ENCODE measurements around the genes TESK1 and FAM221B.

DNA sequence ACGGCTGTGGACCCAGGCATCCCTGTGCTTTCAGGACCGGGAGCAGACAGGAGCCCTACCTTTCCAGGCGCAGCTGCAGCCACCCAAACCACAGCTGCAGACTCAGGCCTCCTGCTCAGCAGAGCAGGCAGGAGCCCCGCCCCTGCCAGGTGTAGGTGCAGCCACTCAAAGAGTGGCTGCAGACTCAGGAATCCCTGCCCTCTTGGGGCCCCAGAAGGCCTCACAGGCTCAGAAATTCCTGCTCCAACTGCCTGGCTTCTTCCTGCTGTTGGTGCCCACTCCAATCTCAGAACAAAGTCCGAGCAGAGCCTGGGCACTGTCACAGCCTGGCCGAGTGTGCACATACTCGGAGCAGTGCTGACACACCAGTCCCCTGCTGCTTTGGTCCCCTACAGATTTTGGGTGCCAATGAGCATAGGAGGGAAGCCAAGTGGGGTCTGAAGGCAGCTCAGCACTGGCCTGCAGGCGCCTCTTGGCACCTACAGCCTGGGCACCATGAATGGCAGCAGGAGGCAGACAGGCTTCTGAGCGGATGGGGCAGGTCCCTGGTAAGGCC is 6.1 kb upstream of the TESK1 start:
- PRO-cap, 2 experiments, result no peak in any of the 2 experiments

GRCh38 chr9:35604991-35605675 is at the start of gene TESK1:
Gene TESK1, plus strand, starts transcription at chr9:35605262.
- PRO-cap, 2 experiments, result peak in 2 of 2 experiments; most common plus-strand start chr9:35605263 (in 2); most common minus-strand start chr9:35605155 (in 2)

- PRO-cap, 2 experiments, result no peak in any of the 2 experiments
Measured at GRCh38 chr9:35697167-35697851, 7.6 kb upstream of the TPM2 start.

DNA sequence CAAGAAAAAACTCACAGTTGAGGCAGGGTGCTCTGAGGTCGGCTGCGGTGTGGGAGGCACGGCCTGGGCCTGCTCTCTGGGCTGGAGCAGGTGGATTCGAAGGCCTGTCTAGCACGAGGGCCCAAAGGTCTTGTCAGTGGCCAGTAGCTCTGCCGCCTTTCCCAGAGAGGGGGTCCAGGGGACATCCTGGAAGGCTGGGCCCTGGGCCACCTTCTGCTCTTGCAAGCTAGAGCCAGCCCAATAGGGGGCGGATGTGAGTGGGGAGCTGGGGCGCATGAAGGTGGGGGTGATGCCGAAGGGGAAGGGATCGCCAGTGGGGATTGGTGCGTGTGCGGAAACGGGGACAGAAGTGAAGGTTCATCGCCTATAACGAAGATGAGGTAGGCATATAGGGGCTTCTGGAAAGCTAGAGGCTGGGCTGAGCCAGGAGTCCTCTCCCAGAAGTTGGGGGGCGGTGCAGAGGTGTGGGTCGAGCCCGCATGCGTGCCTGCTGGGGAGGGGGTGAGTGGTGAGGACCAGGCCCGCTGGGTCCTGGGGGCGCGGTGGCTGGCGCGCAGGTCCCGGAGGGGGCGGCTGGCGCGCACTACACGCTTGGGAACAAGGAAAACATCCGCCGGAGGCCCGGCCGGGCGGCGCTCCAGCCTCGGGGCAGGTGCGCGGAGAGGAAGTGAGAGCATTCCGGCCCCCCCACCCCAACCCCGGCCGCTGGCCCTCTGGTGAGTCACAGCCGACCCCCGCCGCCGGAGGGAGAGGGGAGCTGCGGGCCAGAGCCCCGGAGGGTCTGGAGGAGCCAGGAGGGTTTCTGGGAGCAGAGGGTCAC is 2.6 kb upstream of the MSMP start:
- PRO-cap, 2 experiments, result peak in 2 of 2 experiments; most common plus-strand start position 372 of the sequence (in 1); most common minus-strand start position 585 of the sequence (in 1)

DNA sequence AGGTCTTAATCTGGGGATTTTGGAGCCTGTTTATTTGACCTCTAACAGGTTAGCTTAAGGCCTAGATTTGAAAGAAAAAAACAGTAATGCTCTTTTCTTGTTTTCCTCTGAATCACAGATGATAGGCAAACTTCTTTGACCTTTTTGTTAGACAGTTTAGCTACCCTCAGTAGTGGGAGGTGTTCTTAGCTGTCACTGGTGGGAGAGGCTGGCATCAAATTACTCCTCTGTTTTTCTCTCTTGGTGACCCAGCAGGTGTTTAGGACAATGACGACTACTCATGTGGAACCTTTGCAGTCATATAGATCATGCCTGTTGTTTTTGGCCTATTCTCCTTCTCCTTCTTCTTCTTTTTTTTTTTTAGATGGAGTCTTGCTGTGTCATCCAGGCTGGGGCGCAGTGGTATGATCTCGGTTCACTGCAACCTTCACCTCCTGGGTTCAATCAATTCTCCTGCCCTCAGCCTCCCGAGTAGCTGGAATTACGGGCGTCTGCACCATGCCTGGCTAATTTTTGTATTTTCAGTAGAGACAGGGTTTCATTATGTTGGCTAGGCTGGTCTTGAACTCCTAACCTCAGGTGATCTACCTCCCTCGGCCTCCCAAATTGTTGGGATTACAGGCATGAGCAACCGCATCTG is 15.3 kb upstream of the NPR2 start:
- PRO-cap, 2 experiments, result no peak in any of the 2 experiments

DNA sequence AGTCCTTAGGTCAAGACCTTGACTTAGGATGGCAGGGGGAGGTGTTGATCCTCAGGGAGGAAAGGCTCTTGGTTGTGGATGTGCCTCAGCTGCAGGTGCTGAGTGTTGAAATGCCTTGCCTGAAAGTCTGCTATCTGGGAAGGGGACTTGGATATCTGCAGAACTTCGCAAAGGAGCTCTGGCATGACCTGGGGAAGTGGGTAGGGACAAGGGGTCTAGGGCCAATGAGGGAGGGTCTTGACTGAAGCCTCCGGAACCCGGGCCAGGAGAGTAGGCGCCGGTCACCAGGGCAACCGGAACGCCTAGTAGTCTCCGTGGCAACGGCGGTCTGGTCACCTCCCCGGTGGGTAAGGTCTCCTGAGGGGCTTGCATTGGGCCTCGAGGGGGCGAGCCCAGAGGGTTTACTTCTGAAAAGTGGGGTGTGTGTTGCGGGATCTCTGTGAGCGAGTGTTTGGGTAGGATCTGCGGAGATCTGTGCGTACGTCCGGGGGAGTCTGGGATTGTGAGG is at the start of gene FAM221B:
TSS of gene FAM221B (minus strand) at position 243 of the 508 bp plus-strand sequence.
- PRO-cap, 2 experiments, result no peak in any of the 2 experiments

- PRO-cap, 2 experiments, result no peak in any of the 2 experiments
Measured at GRCh38 chr9:35844347-35845216, 15.6 kb downstream of the TMEM8B start.

GRCh38 chr9:35846165-35846833 is 17.3 kb downstream of the TMEM8B start:
- PRO-cap, 2 experiments, result no peak in any of the 2 experiments

DNA sequence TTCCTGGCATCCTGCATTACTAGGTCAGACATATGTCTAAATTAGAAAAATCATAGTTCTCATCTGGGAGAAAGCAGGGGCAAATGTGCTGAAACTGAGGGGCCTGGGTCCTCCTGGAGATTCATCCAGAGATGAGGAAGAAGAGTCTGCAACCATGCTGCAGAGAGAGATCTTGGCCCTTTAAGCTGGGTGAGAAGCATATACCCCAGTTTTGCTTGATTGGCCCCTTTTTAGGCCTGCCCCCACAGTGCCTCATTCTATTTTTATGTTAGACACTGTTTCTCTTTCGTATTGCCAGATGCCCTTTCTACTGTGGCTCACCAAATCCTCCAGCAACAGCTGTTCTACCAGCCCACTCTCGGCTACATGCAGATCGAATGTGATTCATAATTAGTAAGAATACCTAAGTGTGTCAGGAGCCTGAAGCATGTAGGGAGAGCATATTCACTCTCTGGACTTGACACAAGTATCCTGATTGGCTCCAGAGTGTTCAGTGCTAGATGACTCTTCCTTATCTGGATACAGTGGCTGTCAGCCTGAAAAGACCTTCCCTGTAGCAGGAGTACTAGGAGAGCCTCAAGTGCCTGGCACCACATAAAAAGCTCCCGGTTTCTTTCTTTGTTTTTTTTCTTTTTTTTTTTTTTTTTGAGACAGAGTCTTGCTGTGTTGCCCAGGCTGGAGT is 19.2 kb downstream of the TMEM8B start:
- PRO-cap, 2 experiments, result peak in 2 of 2 experiments; most common plus-strand start position 289 of the sequence (in 1); most common minus-strand start position 381 of the sequence (in 2)

DNA sequence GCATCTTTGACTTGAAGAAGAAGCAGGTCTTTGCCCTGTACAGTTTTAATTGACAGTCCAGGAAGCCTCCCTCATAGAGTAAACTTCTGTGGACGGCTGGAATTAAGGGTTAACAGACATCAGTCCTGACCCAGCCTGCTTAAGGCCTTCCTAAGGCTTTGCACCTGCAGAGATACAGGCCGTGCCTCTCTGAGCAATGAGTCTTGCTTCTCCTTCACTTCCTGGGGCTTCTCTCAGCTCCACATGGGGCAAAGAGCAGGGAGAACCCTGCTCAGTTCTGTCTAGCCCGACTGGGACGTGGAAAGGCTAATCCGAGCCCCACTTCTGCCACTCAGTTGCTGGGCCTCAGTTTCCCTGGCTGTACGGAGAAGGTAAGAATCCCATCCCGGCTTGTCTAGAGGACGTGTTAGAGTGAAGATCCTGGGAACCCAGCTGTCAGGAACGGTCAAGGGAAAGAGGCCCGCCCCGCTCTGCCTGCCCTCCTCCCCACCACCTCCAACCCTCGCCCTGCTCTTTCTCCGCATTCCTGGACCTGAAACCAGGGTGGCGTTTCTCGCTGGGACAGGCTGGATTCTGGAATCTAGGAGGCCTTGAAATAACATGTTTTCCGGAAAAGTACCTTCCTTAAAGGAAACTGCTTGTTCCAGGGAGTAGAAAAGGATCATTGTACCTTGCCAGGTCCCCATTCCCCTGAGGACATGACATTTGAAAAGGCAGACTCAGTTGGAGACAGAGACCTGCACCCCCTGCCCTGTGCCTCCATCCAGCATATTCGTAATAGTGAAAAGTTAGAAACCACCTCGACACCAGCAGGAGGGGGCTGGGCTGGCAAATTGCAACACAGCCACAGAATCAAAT is 6.6 kb downstream of the SPAAR start:
- PRO-cap, 2 experiments, result peak in 2 of 2 experiments; most common plus-strand start position 404 of the sequence (in 1); most common minus-strand start position 413 of the sequence (in 2)

- PRO-cap, 2 experiments, result no peak in any of the 2 experiments
Measured at GRCh38 chr9:35920006-35920917, 11.0 kb downstream of the SPAAR start.

DNA sequence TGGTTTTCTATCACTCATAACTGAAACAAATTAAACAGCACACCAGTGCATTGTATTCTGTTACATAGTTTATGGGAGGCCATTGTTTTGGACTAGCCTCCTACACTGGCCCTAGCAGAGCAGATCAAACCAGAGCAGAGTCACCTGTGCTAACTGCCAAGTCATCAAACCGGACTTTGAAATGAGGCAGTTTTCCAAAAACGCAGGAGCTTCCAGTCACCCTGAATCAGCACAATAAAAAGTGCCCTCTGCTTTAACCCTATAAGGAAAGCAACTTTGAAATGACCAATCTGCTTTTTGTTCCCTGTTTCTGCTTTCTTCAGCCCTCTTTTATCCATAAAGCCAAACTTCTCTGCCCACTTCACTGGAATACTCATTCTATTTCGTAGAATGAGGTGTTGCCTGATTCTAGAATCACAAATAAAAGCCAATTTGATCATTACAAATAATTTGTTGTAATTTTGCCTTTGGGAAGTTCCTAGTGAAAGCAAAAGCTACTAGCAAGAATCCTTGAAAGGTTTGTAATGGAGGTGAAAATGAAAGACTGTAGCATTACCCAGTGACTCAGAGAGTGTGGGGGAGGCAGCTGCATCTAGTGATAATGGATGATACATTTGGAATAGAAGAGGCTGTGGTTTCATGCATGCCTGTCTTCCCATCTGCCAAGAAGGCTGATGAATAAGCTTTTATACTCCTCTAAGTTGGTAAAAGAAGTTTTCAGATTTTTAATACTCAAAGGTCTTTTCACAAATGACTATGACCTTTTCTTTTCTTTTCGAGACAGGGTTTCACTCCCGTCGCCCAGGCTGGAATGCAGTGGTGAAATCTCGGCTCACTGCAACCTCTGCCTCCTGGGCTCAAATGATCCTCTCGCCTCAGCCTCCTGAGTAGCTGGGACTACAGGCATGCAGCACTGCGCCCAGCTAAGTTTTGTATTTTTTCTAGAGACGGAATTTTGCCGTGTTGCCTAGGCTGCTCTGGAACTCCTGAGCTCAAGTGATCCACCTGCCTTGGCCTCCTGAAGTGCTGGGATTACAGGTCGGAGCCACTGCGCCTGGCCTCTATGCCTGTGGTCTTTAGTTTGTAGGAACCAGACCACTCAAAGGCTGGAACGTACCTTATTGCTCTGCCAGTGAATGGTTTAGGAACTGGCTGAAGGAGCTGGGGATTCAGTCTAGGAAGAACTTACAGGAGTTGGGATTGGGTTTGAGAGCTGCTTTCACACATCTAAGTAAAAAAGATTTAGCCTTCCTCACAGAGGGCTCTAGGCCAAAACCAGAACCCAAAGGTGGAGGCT is 15.0 kb downstream of the SPAAR start:
- PRO-cap, 2 experiments, result no peak in any of the 2 experiments

- PRO-cap, 2 experiments, result no peak in any of the 2 experiments
Measured at GRCh38 chr9:36140287-36140844, 3.8 kb downstream of the GLIPR2 start.

DNA sequence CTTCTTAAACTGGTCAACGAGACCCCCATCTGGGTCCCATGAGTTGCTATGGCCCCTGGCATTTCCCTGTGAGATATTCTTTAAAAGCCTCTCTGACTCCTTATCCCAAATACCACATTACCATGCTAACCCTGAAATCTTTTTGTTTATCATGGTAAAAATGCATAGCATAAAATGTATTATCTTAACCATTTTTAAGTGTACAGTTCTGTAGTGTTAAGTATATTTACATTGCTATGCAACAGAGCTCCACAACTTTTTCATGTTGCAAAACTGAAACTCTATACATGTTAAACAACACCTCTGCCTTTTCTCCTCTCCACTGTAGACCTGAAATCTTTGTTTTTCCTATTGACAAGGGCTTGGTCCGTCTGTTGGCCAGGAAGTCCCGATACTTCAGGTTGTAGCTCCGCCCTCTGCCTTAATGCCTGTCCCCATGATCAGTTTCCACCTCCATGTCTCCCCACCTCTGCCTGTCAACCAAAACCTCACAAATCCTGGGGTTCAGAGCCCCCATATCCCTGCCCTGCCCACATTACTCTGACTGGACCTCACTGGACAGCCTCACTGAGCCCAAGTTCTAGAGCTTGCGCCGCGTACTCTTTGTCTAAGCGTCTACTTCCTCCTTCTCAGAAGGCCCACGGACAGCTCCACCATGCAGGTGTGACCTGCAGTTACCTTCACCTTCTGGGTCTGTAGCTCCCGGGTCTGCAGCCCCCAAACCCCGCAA is 7.8 kb downstream of the GLIPR2 start:
- PRO-cap, 2 experiments, result no peak in any of the 2 experiments

DNA sequence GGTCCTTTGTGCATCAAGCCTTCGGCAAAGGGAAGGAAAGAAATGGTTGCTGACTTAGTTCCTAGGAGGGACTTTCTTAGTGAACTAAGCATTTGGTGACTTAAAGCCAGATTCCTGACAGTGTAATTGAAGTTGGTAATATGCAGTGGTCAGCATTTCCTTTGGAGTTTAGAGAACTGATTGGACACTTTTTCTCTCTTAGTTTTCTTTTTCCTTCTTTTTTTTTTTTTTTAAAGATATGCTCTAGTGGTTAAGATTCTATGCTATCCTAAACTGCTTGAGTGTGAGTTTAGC is 2.3 kb downstream of the CLTA start:
- PRO-cap, 2 experiments, result no peak in any of the 2 experiments

DNA sequence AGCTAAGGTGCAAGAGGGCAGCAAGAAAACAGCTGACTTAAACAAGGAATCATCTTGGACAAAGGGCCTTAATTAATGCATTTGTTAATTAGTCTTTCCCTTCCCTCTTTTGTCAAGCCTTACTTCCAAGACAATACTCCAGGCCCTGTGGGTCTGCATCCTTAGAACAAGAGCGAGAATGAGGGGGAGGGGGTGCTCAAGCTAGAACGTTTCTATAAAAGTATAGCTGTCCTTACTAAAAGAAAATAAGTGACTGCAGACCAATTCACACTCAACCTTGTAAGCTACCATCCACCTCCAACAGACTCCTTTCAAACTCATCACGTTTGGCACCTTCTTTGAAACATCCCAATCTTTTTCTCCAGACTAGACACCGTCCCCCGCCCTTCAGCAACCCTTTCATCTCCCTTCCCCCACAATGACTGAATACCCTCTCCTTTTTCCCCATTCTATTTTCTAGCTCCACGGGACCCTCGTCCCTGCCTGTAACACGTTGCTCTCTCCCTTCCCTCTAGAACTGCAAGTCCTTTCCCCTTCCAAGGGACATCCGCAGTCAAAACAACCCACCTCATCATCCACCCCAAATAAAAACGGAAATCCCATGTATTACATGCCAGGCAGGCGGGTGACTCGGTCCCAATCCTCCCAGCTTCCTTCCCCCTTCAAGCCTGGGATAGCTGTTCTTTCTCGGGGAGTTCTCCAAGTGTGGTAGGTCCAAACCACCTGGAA is 85.8 kb upstream of the RNF38 start:
- PRO-cap, 2 experiments, result no peak in any of the 2 experiments

DNA sequence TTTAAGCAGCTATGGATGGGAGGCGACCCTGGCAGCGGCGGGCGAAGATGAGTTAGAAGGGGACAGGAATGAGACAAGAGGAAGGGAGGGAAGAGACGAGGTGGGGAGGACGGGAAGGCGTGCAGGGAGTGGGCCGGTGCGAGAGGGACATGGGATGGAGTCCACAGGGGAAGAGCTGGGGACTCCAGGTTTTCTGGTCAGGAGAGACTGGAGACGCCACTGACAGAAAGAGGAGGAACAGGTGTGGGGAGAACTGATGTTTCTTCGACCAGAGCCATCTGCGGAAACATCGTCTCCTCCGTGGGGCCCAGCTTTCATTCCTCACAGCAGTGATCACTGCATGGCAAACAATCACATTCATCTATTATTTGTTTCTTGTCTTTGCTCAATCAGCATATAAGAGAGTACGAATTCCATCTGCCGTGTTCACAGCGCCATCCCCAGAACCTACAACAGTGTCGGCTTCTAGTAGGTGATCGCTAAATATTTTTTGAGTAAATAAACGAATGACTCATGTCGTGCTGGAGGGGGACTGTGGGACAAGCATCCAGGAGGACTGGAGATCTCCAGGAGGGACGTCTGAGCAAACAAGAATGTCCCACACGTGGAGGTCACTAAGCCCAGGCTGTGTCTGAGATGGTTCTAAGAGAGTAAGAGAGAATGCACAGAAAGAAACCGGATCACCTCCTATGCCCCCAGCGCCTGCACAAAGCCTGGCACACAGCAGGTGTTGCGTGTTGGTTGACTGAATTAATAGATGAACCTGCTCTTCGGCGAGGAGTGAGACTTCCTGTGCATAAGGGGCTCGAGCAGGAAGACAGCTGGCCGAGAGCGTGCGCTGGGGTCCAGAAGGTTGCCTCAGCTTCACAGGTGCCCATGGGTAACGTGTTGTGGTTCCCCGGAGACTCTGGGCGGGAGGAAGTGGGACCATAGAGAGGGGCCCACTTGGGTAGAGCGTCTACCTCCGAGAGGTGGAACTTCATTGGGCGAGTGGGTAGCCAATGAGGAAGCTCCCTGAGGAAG is 192.8 kb downstream of the MELK start:
- PRO-cap, 2 experiments, result peak in 1 of 2 experiments; most common minus-strand start position 923 of the sequence (in 1)

DNA sequence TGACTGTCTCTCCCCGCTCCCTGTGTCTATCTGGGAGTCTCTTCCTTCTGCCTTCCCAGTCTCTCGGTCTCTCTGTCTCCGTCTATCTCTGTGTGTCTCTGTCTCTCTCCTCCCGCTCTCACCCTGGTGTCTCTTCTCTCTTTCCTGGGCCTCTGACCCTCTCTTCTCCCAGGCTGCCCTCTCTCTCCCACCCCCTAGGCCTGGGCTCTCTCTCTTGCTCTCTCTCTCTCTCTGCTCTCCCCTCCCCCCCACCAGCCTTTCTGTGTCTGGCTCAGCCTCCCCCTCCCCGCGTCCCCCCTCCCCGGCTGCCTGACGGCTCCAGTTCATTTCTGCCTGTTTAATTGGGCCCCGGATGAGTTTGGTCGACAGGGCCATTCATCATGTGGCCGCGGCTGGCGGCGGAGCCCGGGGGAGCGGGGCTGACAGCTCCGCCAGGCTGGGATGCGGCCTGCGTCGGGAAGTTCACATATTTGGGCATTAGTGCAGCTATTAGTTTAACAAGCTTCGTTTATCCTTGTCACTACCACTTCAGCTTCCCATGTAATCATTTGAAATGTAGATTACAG is 215.2 kb downstream of the PAX5 start:
- PRO-cap, 2 experiments, result no peak in any of the 2 experiments

DNA sequence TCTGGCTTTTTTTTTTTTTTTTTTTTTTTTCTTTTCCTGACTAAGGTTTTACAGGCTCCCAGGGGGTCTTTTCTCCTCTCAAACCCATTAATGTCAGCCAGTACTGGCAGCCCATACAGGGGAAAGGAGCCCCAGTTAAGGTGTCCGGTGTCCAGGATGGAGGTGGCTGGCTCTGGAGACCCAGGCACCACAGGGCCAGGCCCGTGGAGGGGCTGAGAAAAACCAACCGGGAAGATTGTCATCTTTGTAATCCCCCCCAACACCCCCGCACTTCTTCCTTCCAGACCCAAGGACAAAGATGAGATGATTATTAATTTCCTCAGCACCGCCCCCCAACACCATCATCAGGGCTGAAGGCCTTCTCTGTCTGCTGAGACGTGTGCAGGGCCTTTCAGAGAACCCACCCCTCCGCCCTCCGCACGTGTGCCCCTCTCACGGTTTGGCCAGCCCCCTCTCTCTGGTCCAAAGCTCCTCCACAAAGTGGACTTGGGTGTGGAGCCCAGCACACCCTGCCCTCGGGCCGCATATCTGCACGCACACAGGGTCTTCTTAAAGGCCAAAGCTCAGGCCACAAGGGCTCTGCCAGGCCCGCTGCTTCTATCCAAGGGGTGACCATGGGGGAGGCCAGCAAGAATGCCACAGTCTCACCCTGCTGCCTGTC is 32.1 kb downstream of the PAX5 start:
- PRO-cap, 2 experiments, result no peak in any of the 2 experiments

GRCh38 chr9:37029206-37029564 is 4.9 kb downstream of the PAX5 start:
- PRO-cap, 2 experiments, result no peak in any of the 2 experiments

Measured in right ventricle myocardium (tissue), 1 donor.